Breast epithelium (tissue), 2 donors: ENCODE measurements around a stretch of chr13.

- PRO-cap: no peak
- RAMPAGE, long total RNA, 2 experiments: no peak in any of the 2 experiments
Measured at GRCh38 chr13:79780160-79780581, 299.2 kb downstream of the NDFIP2 start.

DNA sequence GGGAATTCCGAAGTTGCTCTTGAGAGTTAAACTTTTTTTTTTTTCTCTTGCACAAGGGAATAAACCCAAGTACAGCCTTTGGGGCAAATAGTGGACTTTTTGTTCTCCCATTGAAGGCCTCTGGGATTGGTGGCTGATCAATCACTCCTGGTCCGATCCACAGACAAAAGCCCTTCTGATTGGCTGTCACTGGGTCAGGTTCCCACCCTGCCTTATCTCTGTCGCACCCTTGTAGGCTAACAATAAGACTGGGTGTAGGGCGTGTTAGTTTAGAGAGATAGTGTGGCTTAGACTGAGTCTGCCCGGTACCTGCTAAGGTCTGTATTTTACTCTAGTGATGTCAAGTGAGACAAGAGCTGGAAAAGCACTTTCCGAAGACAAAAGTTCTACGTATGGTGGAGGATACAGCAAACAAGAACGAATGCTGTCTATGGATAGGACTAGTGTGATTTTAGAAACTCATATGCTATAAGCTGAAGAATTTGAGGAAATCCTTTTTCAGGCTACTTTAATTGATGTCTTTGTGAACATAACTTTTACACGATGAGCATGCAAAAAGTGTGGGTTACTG is 380.9 kb downstream of the NDFIP2 start:
- PRO-cap: no peak
- RAMPAGE, long total RNA, 2 experiments: no peak in any of the 2 experiments

- PRO-cap: no peak
- RAMPAGE, long total RNA, 2 experiments: no peak in any of the 2 experiments
Measured at GRCh38 chr13:79936480-79937306, 404.2 kb downstream of the SPRY2 start.

GRCh38 chr13:79988989-79989590 is 351.8 kb downstream of the SPRY2 start:
- PRO-cap: no peak
- RAMPAGE, long total RNA, 2 experiments: no peak in any of the 2 experiments

- PRO-cap: no peak
- RAMPAGE, long total RNA, 2 experiments: no peak in any of the 2 experiments
Measured at GRCh38 chr13:80133663-80133997, 207.3 kb downstream of the SPRY2 start.

DNA sequence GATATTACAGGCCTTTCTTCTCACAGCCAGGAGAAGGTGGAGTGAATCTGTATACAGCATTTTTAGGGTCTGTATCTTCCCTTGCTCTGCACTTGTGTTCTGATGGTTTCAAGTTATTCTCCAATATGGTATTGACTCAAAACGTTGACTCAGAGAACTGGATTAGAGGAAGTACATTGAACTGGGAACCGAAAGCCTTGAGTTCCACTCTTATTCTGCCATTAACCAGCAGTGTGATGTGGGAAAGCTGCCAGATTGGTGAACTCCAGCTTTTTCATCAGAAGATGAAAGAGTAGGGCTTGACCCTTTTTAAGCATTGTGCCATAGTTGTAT is 167.7 kb downstream of the SPRY2 start:
- PRO-cap: no peak
- RAMPAGE, long total RNA, 2 experiments: no peak in any of the 2 experiments

GRCh38 chr13:80339826-80340501 is 962 bp downstream of the SPRY2 start:
- PRO-cap: unidirectional peak, plus-strand start at chr13:80339961; bidirectional peak, plus-strand start at chr13:80339998, minus-strand start at chr13:80339972
- RAMPAGE, long total RNA, 2 experiments: start-site peak on the plus strand in 1 of 2 experiments, at chr13:80339963-80340128 at its widest, 11 reads per replicate

DNA sequence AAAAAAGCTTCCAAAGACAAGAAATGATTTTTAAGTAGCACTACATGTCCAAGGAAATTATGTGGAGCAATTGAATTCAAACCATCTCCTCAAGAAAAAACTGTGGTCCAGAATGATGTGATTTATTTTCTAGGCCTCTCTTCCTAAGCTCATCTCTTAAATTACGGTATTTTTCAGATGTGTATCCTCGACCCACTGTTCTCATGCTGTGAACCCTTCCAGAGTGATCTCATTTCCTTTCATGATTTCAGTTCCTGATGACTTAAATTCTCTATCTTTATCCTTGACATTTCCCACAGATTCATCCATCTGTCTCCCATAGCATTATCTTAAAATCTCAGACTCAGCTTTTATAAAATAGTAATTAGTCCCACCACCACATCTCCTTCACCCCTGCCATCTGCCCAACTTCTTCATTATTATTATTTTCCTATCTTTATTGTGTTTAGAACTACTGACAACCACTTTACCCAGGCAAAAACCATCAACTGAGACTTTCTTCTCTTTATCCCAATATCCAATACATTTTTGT is 117.7 kb upstream of the SPRY2 start:
- PRO-cap: no peak
- RAMPAGE, long total RNA, 2 experiments: no peak in any of the 2 experiments

DNA sequence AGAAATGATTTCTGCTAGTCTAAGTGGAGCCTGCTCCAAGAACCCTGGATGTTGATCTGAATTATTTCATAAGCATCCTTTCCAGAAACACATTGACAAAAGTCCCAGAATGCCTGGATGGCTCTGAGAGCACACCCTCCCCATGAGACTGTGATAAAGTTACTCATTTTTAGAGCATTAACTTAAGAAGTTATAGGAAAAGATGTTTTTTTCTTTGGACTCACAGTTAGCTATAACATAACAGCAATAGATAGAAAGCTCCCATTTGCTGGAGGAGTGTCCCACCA is 559.7 kb upstream of the SPRY2 start:
- PRO-cap: no peak
- RAMPAGE, long total RNA, 2 experiments: no peak in any of the 2 experiments

DNA sequence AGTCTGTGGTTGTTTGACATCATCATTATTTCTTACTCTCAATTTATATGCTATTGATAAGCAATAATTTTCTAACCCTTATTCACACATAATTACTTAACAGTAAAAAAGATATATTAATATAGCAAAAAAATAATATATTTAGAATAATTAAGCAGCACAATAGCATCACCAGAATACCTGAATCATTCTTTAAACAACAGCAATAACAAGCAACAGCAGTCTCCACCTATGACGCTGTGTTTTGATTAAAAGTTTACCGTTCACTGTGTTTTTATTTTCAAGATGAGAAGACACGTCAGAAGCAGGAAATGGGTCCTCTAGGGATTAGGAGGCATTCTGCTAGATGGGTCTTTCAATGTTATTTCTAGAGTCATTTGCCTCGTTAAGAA is 628.4 kb upstream of the SPRY2 start:
- PRO-cap: no peak
- RAMPAGE, long total RNA, 2 experiments: no peak in any of the 2 experiments

DNA sequence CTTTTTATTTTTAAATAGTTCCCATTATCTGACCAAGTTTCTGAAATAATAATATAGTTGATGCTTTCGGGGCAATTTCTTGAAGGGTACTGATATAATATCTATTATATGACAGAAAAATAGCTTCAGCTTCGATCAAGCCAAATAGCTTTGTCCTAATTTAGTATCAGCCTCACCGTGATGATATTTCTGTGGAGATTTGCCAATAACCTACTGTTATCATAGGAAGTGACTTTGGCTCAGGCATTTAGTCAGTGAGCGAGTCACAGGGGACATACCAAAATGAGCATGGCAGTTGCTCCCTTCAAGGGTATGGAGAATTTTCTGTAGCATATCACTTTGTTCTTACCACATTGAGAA is 767.5 kb upstream of the SLITRK1 start:
- PRO-cap: no peak
- RAMPAGE, long total RNA, 2 experiments: no peak in any of the 2 experiments

DNA sequence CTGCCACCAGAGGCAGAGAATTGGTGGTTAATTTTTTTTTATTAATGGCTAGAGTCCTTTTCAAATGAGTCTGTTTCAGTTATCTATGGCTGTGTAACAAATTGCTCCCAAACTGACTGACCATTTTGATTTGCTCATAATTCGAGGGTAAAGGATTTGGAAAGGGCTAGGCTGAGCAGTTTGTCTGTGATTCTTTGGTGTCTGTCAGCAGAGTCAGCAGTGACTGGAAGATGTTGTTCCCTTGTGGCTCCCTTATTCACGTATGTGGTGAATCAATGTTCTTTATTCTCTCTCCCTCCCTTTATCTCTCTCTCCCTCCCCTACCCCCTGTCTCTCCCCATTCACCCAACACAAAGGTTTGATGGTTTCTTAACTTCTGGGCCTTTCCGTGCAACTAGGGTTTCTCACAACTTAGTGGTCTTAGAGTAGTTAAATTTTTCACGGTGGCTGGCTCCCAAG is 772.4 kb upstream of the SLITRK1 start:
- PRO-cap: no peak
- RAMPAGE, long total RNA, 2 experiments: no peak in any of the 2 experiments

DNA sequence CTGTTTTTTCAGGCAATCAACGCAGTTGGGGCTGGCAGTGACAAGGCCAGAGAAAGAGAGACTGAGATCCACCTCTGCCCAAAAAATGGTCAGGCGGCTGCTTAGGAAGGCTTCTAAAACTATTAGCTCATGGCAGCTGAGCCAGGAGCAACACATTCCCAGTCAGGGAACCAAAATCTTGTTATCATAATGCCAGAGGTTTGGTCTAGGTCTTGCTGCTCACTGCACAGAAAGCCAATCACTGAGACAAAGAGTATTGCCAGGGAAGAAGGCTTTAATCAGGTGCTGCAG is 854.6 kb downstream of the SLITRK6 start:
- PRO-cap: no peak
- RAMPAGE, long total RNA, 2 experiments: no peak in any of the 2 experiments

DNA sequence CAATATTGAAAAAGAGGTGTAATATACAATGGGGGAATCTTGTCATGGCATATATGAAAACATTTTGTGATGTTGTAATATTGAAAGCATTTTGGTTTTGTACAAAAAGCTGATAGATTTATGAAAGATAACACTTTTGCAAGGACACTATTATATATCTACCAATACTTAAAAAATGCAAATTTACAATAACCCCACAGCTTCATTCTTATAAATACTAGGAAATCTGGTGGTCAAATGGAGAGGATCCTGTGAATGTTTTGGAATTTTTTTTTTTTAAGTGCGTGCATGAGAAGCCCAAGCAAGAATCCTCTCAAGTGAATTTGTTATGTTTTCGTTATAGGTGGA is 1263.0 kb downstream of the SLITRK5 start:
- PRO-cap: no peak
- RAMPAGE, long total RNA, 2 experiments: no peak in any of the 2 experiments

- PRO-cap: no peak
- RAMPAGE, long total RNA, 2 experiments: no peak in any of the 2 experiments
Measured at GRCh38 chr13:90495499-90495807, 903.0 kb upstream of the GPC5 start.

DNA sequence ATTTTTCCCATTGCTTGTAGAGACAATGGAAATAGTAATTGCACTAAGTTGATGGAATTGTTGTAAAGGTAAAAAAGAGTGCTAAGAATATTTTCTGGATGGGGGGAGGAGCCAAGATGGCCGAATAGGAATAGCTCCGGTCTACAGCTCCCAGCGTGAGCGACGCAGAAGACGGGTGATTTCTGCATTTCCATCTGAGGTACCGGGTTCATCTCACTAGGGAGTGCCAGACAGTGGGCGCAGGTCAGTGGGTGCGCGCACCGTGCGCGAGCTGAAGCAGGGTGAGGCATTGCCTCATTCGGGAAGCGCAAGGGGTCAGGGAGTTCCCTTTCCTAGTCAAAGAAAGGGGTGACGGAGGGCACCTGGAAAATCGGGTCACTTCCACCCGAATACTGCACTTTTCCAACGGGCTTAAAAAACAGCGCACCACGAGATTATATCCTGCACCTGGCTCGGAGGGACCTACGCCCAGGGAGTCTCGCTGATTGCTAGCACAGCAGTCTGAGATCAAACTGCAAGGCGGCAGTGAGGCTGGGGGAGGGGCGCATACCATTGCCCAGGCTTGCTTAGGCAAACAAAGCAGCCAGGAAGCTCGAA is 474.1 kb upstream of the GPC6 start:
- PRO-cap: no peak
- RAMPAGE, long total RNA, 2 experiments: no peak in any of the 2 experiments

DNA sequence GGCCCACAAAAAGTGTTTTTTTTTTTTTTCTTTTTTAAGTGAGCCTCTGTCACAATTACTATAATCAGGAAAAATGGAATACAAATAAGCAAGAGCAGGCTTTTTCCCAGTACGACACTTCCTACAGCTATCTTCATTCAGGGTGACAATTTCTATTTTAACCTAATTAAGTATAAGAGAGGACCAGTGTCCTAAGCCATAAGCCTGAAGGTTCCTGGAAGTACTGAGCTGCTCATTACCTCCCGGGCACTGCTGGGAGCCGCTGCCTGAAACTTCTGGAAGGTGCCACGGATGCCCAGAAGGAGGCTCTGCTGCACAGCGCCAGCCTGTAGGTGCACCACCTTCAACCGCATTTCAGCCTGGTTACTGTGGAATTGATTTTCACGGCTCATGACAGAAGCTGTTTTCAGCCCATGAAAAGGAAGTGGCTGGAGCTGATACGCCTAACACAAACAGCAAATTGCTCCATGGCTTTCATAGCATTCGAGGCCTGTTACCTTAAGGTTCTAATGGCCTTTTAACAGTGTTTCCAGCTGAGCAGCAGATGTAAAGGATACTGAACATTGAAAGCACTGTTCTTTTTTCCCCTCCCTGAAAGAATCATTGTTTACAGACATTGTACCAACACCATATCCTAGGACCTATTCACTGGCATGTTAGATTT is 21.9 kb downstream of the GPC6 start:
- PRO-cap: no peak
- RAMPAGE, long total RNA, 2 experiments: no peak in any of the 2 experiments

- PRO-cap: no peak
- RAMPAGE, long total RNA, 2 experiments: no peak in any of the 2 experiments
Measured at GRCh38 chr13:93361594-93362450, 135.2 kb downstream of the GPC6 start.

DNA sequence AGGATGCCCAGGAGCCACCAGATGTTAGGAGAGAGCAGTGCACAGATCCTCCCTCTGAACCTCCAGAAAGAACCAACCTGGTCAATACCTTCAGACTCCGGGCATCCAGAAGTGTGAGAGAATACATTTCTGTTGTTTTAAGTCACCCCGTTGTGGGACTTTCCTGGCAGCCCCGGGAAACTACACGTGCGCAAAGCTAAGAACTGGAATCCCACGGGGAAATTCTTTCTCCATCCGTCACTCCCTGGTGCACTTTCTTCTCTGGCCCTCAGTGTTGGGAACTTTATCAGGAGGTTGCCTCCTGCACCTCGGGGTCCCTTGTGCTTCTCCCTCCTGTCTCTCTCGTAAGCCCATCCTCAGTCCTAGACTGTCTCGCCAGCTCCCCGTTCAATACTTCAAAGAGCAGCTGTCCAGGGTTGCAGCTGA is 137.0 kb downstream of the DCT start:
- PRO-cap: no peak
- RAMPAGE, long total RNA, 2 experiments: no peak in any of the 2 experiments

- PRO-cap: bidirectional peak, plus-strand start at chr13:94549907, minus-strand start at chr13:94549724
- RAMPAGE, long total RNA, 2 experiments: no peak in any of the 2 experiments
Measured at GRCh38 chr13:94549685-94550515, 46.1 kb downstream of the TGDS start.